Pericardium (tissue), 1 donor: ENCODE data around the genes PRRC2C, MYOCOS and C1orf105.

- RRBS, result no CpG with 5 or more reads among the region's 4 CpGs
Observed at GRCh38 chr1:169527886-169528277, 42.1 kb upstream of the SLC19A2 start.

DNA sequence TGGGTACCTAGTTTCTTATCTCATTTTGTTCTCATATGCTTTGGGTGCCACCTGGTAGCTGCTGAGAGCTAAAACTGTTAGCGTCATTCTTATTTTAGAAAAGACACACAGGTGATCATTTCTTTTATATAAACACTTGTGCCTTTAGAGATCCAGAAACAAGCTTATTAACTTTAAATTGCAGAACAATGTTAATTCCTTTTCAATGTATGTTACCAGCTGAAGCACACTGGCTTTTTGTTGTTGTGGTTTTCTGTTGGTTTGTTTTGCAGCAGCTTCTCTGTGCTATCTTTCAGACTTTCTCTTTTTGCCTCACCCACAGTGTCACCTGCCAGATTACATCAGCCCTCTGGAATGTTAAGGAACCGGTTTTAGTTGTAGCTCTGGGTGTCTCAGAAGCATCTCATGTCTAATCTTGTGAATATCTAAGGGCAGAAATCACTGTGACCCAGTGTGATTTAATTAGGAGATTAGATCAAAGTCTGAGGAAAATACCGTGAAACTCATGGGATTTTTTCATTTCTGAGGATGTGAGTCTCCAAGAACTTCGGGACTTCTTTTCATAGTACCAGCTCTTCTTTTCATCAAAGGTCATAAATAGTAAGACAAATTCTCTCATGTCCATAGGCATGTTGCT lies 43.5 kb upstream of the SLC19A2 start:
- RRBS, result no CpG with 5 or more reads among the region's 4 CpGs

- RRBS, result no CpG with 5 or more reads among the region's 6 CpGs
Observed at GRCh38 chr1:169680259-169681148, 30.9 kb downstream of the SELL start.

DNA sequence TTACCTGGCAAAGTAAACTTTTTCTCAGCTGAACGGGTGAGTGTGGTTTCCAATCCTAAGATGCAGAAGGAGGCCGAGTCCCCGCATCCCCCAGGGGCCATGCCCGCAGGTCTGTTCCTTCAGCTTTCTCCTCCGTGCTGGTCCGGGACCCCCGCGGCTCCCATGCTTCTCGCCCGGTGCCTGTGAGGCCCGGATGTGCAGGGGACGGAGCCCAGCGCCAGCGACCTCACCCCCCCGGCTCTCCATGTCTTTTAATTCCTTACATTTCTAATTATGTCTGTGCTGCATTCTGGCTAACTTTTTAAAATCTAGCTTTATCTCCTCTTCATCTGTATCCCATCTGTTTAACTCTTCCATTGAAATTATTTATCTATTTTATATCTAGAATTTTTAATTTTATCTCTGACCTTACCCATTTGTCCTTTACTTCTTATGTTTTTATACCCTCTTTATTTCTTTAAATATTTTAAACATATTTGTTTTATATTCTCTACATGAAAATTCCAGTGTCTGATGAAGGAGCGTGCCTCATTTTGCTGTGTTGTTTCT lies 21.6 kb upstream of the SCYL3 start:
- RRBS, result 41% methylated on average over 5 of the region's 16 CpGs

DNA sequence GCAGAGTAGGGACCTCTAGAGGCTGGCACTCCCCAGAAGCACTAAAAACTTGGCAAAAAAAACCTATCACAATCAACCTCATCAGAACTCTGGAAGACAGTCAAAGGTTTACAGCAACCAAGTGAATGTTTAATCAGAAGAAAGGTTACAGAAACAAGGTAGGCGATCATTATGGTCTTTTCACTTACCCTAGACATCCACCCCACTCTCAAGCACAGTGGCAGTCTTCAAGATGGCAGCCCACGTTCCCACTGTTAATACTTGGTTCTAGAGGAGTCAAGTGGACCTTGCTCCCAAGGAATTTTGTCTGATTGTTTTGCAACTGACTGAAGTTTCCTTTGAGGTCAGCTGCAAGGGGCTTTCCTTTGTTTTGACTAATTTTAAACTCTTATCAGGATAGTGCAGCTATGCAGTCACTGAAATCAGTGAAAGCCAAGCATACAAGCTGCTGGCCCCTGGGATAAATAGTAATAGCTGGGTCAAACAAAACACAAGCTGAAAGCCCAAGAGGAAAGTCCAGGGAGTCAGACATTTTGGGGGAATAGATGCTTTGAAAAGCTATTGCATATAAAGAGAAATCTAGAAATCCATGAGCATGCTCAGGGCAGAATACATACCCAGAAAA lies 7.1 kb downstream of the KIFAP3 start:
- RRBS, result no CpG with 5 or more reads among the region's 2 CpGs

GRCh38 chr1:170234424-170234986 lies 88.7 kb downstream of the NTMT2 start:
- RRBS, result no CpG with 5 or more reads among the region's 3 CpGs

DNA sequence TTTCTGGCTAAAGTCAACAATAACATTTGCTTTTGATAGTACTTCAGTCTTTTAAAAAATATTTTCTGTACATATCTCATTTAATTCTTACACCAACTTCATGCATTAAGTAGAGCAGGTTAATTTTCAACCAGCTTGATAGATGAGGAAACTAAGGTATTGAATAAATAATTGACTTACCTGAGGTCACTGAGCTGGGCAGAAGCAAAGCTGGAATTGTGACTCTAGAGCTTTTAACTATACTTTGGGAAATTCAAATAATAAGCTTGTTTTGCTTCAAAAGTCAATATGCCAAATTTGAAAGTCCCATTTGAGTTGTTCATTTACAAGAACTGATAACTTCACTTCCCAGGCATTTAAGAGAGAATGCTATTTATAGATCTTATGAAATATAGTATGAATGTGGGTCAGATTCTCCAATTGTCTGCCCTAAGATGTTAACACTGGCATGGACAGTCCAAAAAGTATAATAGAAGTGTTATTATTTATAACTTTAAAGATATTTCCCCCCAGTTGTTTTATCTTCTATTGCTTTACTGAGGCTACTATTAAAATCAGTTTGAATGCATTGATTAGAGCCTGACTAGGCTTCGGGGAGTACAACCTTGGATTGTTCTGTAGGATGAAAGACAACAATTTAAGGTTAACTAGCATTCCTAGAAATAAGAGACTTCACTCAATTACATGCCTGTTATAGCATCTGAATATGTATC lies 6.2 kb downstream of the GORAB start:
- RRBS, result no CpG with 5 or more reads among the region's 1 CpG

DNA sequence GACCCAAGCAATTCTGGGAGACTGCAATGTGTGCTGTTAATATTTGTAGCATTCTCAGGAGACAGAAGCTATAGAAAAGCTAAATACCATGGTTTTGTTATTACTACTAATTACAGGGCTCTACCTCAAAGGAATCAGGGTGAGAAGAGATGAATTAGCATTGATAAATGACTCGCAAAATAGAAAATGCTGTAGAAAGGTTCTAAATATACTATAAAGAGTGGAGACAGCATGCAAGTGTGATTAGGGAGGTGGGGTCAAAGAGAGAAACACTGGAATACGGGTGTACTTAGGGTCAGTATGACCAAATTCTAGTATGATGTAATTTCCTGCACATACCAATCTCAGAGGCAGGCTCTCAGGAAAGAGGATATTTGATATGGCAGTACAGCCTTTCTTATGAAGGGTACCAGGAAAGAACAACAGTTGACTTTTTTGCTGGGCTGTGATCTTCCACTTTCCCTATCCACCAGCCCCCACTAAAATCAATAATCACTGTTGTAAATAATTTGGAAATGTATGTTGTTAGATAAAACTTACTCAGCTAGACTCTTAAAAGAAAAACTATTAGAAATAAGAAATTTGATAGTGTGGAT lies 29.2 kb downstream of the PRRX1 start:
- RRBS, result no CpG with 5 or more reads among the region's 2 CpGs

GRCh38 chr1:170891952-170892412 lies 43.4 kb upstream of the MROH9 start:
- RRBS, result no CpG with 5 or more reads among the region's 6 CpGs

GRCh38 chr1:171321581-171322206 lies 7.7 kb downstream of the FMO4 start:
- RRBS, result no CpG with 5 or more reads among the region's 4 CpGs

- RRBS, result under 1% methylated on average over 10 of the region's 43 CpGs
Observed at GRCh38 chr1:171485236-171485874, at the start of gene PRRC2C. TSS of gene PRRC2C (plus strand) at chr1:171485530.

- RRBS, result no CpG with 5 or more reads among the region's 8 CpGs
Observed at GRCh38 chr1:171622076-171622487, at the start of gene MYOCOS. TSS of gene MYOCOS (plus strand) at chr1:171622243.

DNA sequence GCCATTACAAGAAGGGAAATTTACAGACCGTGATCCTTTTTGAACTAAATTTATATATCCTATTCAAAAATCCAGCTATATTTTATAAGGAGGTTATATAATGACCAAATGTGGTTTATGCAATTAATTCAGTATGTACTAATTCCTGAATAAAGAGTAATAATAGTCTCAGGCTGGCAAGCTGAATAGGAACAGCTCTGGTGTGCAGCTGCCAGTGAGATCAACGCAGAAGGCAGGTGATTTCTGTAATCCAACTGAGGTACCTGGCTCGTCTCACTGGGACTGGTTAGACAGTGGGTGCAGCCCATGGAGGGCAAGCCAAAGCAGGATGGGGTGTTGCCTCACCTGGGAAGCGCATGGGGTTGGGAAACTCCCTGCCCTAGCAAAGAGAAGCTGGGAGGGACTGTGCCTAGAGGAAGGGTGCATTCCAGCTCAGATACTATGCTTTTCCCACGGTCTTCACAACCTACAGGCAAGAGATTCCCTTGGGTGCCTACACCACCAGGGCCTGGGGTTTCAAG lies 183.1 kb downstream of the DNM3 start:
- RRBS, result no CpG with 5 or more reads among the region's 5 CpGs

- RRBS, result no CpG with 5 or more reads among the region's 6 CpGs
Observed at GRCh38 chr1:172145294-172145912, 275.1 kb upstream of the C1orf105 start.

GRCh38 chr1:172343804-172344162 lies 76.7 kb upstream of the C1orf105 start:
- RRBS, result no CpG with 5 or more reads among the region's 5 CpGs

DNA sequence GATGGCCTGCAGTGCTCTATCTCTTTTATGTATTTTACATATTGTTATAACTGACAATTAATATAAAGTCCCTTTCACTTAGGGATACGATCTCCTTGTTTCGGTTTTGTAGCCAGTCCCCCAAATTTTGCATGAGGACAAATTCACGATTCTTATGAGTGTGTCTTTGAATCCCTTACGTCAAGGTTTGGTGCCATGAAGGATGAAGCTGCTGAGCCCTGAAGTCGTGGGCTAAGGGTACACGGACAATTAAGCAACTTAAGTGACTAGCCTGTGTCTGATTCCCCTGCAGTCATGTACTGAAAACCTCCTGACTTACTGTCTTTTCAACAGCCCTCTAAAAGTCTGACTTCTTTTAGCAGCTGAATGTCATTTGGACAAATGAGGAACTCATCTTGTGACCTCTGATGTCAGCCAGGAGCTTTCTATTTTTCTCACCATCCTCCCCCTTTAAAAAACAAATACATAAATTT lies 27.2 kb upstream of the C1orf105 start:
- RRBS, result no CpG with 5 or more reads among the region's 6 CpGs

GRCh38 chr1:172394012-172394963 lies 26.2 kb upstream of the C1orf105 start:
- RRBS, result no CpG with 5 or more reads among the region's 5 CpGs

- RRBS, result no CpG with 5 or more reads among the region's 1 CpG
Observed at GRCh38 chr1:172420417-172420792, at the start of gene C1orf105. TSS of gene C1orf105 (plus strand) at chr1:172420685.

DNA sequence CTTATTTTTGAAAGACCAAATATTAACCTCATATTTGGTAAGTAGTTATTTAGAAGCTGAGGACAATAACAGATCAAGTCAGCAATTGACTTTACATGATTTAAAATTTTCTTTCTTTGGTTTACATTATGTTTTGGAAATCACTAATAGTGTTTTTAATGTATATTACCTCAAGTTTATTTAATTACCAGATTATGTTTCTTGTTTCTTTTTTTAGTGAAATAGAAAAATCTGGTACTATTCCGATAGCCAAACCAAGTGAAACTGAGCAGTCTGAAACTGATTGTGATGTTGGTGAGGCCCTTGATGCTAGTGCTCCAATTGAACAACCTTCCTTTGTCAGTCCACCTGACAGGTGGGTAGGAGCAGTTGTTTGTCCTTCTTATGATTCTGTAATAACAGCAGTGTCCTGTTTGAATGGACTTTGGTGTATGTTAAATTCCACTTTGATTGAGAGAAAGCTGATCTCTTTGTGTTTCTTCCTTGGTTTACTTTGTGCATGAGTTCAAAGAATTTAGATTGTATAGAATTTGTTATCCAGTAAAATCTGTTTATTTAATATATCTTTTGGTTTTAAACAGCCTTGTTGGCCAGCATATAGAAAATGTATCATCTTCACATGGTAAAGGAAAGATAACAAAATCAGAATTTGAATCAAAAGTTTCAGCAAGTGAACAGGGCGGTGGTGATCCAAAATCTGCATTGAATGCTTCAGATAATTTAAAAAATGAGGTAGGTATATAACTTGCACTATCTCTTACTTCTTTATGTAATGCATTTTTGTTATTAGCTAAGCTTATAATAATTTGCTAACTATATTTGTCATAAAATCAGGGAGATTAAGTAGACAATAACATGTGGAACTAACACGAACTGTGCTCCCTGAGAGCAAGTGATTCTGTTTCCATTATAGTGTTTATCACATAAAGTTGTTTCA lies 24.4 kb downstream of the SUCO start:
- RRBS, result no CpG with 5 or more reads among the region's 3 CpGs